Subcutaneous preadipocyte (primary cell): ENCODE measurements around a stretch of chr17.

DNA sequence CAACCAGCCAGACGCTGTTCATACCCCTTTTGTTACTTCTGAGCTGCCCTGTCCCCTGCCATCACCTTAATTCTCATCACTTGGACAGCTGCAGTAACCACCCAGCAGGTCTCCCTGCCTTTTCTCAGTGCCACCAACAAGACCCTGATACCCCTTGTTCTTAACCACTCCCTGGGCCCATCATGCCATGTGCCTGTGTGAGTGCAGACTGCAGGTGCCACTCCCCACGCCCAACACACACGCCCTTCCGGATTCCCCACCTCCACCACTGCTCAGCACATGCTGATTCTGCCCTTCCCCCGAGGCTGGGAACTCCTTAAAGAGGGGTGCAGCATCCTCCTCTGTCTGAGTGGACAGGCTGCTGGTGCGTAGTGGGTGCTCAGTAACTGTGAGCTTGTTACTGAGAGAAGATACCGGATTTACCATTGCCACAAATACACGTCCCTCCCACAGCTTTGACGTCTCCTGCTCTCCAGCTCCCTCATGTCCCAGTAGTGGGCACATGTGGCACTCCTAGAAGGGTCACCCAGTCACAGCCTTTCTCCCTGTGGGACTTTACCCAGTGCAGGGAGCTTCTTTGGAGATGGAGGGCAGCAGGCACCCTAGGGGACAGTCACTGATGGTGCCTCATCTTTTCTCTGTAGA is 52.3 kb downstream of the PLD6 start:
- CAGE, long polyA plus RNA, result no peak

GRCh38 chr17:17169118-17169650 is 36.9 kb downstream of the PLD6 start:
- CAGE, long polyA plus RNA, result no peak

DNA sequence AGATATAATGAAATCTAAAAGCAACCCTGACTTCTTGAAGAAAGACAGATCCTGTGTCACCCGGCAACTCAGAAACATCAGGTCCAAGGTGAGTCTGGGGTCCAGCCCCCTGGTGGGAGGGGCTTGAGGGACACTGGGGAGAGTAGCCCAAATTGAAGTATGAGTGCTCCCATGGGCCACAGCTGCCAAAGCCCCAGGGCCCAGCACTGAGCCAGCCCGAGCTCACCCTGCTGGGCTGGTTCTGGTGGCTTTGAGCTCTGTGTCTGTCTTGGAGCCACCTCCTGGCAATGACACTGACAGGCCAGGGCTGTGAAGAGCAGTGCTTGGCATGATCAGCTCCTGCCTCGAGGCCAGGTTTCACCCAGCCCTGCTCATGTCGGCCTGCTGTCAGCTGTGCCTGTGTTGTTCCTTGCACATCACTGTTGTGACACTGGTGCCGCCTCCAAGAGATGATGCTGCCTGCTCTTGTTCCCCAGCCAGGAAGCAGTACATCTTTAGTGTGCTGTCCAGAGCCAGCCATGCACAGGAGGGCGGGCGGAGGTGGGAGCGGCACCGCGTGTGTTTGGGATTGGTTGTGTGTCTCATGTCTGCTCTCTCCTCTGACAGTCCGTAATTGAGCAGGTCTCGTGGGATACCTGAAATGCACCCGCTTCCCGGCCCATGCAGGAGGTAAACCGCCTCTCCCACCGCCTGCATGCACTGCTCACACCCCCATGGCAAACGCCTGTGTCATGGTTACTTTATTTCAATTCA is 26.0 kb downstream of the PLD6 start:
- CAGE, long polyA plus RNA, result no peak

DNA sequence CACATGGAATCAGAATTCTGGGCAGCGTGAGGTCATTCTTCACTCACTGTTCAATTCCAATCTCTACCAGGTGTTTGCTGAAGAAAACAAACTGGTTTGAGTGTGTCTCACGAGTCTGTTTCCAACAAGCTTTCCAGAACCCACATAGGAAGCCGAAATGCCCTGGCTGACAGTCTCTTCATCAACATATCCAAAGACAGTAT is 1.4 kb downstream of the FLCN start:
- CAGE, long polyA plus RNA, result no peak

DNA sequence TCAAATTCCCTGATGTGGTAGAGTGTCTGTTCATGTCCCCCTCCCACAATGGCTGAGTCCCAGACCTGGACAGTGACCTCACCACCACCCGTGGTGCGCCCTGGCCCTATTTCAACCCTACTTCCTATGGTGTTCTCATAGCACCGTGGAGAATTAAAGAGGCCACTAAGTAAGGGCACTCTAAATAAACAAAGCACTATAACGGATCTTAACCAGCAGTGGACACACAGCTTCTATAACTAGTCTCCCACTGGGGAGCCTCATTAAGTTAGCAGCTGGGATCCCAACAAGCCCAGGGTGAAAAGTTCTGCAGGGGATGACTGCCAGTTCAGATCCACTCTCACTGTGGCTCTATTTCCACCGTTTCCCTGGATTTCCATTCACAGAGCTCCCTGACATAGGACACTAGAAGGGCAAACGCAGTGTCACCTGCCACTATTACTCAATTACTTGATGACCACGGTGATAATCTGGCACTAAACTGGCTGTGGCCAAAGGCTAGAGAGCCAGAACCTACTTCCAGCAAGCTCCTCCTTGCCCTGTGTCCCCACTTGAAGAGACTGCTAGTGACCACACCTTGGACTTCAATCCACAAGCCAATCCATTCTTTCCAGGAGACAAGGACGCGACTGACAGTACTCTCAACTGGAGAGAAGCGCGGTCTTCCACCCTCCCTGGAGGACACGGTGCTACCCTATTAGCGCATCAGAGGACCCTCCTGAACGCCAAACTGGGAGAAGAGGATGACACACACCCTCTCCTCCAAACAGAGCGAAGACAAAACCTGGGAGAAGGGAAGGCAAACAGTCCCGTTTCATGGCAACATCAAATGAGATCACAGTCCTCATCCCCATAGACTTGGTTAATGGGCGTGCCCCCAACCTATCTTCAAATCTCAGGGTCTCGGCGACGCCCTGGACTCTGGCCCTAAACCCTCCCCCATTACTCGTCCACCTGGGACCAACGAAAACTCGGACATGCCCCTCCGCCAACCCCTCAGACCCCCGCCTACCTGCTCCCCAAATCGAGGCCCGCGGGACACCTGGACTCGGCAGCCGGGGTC is 737 bp downstream of the FLCN start:
- CAGE, long polyA plus RNA, result no peak

DNA sequence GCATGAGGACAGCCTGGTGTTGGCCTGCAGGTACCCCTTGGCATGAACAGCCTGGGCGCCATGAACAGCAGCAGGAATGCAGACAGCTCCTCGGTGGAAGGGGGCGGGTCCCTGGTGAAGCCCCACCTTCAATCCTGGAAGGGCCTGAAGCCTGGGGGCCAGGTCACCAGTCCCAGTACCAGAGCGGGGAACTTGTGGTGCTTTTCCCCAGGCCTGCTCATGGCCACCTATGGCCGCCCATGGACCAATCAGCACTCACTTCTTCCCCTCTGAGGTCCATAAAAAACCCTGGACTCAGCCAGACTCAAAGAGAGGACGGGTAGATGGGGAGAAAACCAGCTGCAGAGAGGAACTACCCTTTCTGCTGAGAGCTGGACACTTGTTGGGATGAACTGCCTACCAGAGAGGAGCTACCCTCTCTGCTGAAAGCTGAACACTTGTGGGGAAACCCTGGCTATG is 2.0 kb upstream of the NT5M start:
- CAGE, long polyA plus RNA, result no peak

- CAGE, long polyA plus RNA, result no peak
Observed at GRCh38 chr17:17487074-17487547, 9.1 kb downstream of the RASD1 start.

GRCh38 chr17:17564321-17564852 is 27.1 kb downstream of the PEMT start:
- CAGE, long polyA plus RNA, result no peak

DNA sequence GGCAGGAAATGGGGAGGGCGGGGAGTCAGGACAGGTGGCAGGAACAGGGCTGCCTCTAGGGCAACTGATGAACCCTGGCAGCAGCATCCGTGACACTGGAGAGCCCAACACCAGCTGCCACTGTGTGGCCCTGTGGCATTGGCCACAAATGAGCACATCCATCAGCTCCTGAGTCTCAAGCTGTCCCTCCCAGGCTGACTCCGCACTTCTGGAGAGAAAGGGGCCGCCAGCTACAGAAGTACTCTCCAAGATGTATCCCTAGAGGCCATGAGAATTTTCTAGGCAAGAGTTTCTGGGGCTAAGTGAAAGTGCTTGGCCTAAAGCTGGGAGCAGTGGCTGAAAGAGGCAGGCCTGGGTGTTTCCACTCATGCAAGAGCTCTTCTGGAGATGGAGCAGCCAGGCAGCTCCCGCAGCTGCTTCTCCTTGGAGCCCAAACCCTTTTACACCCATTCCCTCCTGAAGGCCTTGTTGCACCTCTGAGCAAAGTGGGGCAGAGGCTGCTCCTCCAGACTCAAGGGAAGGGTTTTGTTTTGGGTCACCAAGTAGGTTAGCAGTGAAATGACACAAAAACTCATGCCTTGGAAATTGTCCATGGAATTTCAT is 25.9 kb downstream of the PEMT start:
- CAGE, long polyA plus RNA, result no peak

GRCh38 chr17:17592820-17593398 is 1.4 kb upstream of the PEMT start:
- CAGE, long polyA plus RNA, result no peak

DNA sequence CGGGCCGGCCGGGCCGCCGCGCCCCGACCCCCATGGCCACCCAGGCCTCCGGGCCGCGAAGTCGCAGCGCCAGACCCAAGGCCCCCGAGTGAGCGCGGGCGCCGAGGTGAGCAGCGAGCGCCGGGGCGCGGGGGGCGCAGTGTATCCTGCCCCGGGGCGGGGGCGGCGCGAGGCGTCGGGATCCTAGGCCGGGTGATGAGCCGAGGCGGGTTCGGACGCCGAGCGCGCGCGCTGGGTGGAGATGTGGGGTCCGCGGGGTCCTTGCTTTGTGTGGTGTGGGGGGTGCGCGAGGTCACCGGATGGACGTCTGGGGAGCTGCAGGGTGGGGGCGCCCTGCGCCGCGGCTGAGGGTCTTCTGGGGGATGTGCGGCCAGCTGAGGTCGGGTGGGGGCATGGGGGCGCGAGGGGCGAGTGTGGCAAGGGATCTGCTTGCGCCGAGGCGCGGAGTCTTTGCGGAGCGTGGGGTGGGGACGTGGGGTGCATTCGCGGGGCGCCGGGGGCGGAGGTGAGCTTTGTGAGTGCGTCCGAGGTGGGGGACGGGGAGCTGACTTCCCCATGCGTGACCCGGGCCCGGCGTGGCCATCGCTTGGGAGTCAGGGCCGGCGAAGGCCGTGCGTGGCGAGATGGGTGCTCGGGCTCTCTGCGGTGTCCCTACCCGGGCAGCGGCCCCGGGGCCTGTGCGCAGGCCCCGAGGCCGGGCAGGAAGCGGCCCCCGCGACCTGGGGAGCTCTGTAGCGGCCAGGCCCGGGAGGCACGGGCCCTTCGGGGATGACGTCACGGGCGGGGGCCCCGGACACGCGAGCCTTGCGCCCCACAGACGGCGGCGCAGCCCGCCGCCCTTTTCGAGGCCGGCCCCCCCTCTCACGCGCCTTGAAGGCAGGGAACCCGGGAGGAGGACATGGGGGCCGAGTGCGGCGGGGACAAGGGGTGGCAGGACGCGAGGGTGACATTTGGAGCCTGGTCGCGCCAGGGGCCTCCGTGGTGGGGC is 724 bp downstream of the RAI1 start:
- CAGE, long polyA plus RNA, result no peak

- CAGE, long polyA plus RNA, result no peak
Observed at GRCh38 chr17:17683312-17683825, 2.1 kb downstream of the RAI1 start.

DNA sequence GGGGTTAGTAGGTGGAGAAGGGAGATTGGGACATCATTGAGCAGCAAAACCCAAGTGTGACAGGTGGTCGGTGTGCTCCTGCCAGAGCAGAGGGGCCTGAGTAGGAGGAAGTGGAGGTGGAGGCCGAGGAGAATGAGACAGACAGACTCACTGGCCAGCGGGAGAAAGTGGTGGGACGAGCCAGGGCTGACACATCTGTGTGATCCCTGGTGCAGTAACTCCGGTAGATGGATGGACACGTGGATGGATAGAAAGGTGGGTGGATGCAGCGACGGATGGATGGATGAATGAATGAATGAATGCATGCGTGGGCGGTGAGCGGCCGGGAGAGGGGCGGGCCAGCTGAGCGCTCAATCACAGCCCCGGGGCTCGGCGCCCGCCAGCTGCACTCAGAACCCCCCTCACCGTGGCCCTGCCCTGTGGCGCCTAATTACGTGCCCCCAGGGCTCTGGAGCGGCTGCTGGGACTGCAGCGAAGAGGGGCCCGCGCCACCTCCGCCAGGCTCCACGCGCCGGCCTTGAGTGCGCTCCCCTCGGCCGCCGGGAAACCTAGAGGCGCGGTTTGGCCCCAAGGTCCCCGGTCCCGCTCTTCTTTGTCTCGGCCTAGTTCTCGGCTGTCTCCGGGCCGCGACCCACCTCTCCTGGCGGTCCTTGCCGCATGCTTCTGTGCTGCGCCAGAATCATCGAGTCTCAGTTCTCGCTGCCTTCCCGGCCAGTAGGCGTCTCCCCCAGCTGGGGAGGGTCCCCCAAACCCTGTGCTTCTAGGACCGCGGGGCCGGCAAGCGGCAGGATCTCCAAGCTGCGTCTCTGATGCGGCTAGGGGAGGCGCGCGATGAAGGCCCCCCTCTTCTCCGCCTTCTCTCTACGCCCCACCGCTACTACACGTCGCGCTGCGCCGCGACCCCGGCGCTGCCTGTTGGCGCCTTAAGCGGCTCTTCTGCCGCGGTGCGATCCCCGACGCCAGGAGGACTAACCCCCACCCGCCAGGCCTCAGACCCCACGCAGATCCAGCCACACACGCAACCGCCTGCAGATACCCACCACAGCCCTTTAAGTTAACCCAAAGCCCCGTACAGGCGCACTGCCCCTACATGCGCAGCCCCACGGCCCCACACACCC is 41.1 kb downstream of the RAI1 start:
- CAGE, long polyA plus RNA, result no peak

- CAGE, long polyA plus RNA, result no peak
Observed at GRCh38 chr17:17741780-17742171, 60.5 kb downstream of the RAI1 start.

DNA sequence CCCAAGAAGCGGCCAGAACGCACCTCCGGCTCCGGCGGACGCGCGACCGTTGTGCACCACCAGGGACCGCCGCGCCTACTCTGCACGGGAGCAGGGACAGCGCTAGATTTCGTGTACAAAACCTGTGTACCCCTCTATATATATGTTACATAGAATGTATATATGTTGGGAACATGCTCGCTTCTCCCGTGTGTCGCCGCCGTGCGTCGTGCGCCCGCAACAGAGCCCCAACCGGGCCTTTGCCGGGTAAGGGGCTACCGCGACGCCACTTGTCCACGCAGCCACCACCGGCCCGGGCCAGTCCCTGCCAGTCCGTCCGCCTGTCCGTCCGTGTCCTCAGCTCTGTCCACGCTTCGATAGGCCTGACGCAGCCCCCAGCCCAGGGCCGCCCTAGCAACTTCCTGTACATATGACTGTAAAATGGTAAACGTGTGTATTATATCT is 26.0 kb downstream of the SREBF1 start:
- CAGE, long polyA plus RNA, result no peak

GRCh38 chr17:17818040-17818409 is 18.8 kb downstream of the SREBF1 start:
- CAGE, long polyA plus RNA, result no peak

GRCh38 chr17:17819499-17820089 is 17.2 kb downstream of the SREBF1 start:
- CAGE, long polyA plus RNA, result no peak

GRCh38 chr17:17823358-17824647 is 13.0 kb downstream of the SREBF1 start:
- CAGE, long polyA plus RNA, result no peak

GRCh38 chr17:17830477-17831523 is 6.0 kb downstream of the SREBF1 start:
- CAGE, long polyA plus RNA, result no peak

GRCh38 chr17:17842987-17843626 is 6.3 kb upstream of the SREBF1 start:
- CAGE, long polyA plus RNA, result no peak